ENCODE measurements around a stretch of chr1.

- PRO-cap, result no peak
Observed at GRCh38 chr1:21775394-21775875, 7.5 kb downstream of the USP48 start.

DNA sequence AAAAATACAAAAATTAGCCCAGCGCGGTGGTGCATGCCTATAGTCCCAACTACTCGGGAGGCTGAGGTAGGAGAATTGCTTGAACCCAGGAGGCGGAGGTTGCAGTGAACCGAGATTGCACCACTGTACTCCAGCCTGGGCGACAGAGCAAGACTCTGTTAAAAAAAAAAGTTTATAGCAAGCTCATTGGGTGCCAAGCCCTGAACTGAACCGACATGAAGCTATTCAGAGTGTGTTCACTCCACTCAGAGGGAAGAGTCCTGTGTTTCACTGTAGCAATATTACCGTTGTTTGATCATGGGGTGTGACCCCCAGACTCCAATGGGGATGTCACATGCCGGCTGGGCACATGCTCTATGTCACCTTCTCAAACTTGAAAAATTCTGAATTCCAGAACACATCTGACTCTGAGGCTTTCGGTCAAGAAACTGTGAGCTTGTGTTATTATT lies 36.4 kb downstream of the HSPG2 start:
- PRO-cap, result no peak

DNA sequence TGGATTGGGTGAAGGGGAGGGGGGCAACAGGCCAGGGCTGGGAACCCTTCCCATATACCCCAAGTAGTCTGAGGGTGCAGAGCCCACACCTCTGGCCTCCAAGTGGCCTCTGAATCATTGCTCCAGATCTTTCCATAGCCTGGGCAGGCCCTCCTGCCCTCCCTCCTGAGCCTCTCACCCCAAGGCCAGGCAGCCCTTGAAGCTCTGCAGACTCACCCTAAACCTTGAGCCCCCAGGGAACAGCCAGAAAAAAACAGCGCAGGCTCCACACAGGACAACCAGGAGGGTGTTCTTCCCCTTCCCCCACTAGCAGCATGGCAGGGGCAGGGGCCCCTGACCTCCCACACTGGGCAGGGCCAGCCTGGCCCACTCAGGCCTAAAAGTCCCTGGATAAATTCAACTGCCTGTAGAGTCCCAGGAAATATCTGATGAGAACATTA lies 5.5 kb downstream of the HSPG2 start:
- PRO-cap, result no peak

- PRO-cap, result unidirectional peak, plus-strand start at chr1:21935991; bidirectional peak, plus-strand start at chr1:21936570, minus-strand start at chr1:21936440
Observed at GRCh38 chr1:21935427-21936509, 1.3 kb downstream of the HSPG2 start.

DNA sequence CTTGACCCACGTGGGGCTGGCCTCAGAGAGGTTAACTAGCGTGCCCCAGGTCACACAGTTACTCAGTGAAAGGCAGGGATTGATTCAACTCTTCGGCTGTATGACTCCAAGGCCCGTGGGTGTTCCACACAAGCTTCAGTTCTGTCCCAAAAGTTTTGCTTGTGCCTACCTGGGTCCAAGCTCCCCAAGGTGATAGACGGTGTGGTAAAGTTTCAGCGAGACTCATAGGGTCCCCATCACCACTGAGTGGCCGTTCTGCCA lies 670 bp downstream of the HSPG2 start:
- PRO-cap, result bidirectional peak, plus-strand start at position 61 of the sequence, minus-strand start outside the sequence

DNA sequence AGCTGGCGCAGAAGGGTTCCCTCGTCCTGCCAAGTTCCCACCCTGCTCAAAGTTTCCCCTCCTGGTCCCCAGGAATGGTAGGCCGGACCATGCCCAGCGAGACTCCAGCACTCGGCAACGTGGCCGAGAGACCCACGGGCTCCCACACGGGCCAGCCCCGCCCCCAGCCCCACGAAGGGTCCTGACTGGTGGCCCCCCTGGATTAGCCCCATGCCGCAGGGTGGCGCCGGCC lies 423 bp downstream of the HSPG2 start:
- PRO-cap, result no peak

DNA sequence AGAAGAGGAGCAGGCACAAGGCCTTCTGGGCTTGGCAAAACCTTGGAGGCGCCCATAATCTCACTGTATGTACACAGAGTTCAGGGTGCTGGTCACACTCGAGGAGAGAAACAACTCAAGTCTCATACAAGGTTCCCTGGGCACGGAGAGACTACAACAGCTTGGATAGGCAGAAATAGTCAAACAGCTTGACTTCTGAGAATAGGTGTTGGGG lies 3.1 kb upstream of the HSPG2 start:
- PRO-cap, result no peak

GRCh38 chr1:22030252-22030736 lies 22.2 kb upstream of the CDC42 start:
- PRO-cap, result no peak

- PRO-cap, result no peak
Observed at GRCh38 chr1:22339136-22339773, 112.4 kb upstream of the ZBTB40 start.

DNA sequence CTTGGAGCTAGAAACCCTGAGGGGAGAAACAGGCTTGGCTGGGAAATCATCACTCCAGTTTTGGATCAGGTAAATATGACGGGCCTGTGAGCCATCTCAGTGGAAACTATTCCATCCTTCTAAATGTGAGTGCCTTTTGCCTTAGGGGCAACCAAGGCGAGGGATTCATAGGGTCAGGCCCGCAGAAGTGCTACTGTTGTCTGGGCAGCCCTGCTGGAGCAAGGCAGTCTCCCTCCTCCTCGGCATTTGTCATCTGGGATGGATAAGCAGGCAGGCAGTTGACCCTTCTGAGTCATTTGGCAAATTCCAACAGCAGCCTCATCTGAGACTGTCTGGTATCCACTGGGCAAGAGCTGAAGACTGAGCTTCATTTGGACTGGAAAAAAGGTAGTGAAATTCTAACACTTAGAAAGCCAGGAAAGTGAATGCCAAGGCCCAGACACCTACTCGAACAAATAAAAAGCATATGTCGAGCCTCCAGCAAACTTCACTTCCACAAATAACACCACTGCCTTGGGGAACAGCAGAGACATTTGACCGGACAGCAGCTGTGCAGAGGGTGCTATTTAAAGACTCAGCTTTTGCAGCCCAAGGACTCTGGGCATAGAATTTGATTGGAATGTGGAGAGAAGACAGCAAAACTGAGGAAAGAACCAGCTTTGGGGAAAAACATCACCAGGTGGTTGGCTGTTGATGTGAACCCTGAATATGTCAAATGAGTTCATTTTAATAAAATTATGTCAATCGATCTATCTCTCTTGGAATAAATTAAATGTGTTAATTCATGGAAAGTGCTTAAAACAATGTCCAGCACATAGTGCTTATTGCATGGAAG lies 3.9 kb upstream of the ZBTB40 start:
- PRO-cap, result no peak

DNA sequence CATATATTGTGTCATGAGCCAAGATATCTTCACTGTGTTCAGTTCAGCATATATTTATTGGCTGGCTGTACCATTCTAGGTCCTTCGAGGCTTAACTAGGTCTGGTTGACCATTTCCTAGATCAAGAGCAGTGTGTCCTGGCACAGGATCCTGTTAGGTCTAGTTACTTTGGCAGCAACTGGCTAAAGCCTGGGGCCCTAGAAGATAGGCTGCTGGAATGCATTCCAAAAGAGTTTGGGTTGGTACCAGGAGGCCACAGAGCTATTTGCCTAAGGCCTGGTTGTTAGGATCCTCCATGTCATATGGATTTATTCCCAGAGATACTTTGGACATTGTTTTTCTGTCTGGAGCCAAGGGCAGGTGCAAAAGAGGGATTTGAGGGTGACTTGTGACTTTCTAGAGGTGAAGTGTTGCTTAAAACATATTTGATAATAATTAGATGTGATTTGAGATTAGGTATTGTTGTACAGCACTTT lies 21.1 kb downstream of the ZBTB40 start:
- PRO-cap, result no peak

GRCh38 chr1:22537084-22537283 lies 26.3 kb upstream of the EPHA8 start:
- PRO-cap, result no peak

GRCh38 chr1:22637370-22637780 lies 947 bp downstream of the C1QA start:
- PRO-cap, result no peak

DNA sequence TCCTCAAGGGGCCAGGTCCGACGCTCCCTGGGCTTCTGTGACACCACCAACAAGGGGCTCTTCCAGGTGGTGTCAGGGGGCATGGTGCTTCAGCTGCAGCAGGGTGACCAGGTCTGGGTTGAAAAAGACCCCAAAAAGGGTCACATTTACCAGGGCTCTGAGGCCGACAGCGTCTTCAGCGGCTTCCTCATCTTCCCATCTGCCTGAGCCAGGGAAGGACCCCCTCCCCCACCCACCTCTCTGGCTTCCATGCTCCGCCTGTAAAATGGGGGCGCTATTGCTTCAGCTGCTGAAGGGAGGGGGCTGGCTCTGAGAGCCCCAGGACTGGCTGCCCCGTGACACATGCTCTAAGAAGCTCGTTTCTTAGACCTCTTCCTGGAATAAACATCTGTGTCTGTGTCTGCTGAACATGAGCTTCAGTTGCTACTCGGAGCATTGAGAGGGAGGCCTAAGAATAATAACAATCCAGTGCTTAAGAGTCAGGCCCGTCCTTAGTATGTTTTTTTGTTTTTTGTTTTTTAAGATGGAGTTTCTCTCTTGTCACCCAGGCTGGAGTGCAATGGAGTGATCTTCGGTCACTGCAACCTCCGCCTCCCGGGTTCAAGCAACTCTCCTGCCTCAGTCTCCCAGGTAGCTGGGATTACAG lies 2.9 kb downstream of the C1QA start:
- PRO-cap, result no peak

- PRO-cap, result no peak
Observed at GRCh38 chr1:22829824-22830769, 119.5 kb downstream of the EPHB2 start.

DNA sequence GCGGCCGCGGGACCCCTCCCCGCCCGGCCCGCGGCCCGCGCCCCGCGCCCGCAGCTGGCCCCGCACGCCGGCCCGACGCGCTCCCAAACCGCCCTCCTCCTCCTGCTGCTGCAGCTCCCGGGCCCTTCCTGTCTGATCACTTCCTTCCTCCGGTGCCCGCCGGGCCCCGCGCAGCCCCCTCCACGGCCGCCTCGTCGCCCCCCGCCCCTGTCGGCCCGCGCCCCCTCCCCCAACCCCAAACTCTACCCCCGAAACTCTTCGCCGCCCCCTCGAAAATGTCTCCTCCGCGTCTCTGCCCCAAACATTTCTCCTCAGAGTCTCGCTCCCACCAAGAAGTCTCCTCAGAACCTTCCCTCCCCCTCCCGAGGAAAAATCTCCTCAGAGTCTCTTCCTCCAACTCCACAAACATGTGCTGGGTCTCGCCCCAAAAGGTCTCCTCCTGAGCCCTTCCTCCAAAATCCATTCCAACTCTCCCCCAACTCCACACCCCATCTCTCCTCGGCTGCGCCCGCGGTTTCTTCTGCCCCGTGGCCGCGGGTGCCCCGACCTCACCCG lies 49.1 kb downstream of the HTR1D start:
- PRO-cap, result no peak

DNA sequence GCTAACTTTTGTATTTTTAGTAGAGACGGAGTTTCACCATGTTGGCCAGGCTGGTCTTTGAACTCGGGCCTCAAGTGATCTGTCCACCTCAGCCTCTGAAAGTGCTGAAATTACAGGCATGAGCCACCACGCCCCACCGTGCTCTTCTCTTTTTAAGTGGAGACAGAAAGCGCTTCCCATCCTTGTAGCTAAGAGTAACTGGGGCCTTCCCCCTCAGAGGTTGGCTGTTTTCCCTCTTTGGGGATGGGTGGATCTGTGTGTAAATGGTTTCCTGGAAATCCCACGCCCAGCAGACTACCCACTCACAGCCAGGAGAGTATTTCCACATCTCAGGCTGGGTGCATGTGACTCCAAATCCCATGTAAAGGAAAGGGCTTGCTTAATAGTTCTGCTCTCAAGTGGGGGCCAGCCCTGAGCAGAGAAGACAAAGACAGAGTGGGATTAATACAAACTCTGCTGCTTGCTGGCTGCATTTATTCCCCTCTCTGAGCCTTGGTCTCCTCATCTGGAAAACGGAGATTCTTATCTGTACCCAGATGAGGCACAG lies 19.6 kb upstream of the TCEA3 start:
- PRO-cap, result no peak

- PRO-cap, result no peak
Observed at GRCh38 chr1:23533046-23533501, 2.0 kb upstream of the E2F2 start.

- PRO-cap, result no peak
Observed at GRCh38 chr1:23561083-23561543, 1.8 kb upstream of the ID3 start.

DNA sequence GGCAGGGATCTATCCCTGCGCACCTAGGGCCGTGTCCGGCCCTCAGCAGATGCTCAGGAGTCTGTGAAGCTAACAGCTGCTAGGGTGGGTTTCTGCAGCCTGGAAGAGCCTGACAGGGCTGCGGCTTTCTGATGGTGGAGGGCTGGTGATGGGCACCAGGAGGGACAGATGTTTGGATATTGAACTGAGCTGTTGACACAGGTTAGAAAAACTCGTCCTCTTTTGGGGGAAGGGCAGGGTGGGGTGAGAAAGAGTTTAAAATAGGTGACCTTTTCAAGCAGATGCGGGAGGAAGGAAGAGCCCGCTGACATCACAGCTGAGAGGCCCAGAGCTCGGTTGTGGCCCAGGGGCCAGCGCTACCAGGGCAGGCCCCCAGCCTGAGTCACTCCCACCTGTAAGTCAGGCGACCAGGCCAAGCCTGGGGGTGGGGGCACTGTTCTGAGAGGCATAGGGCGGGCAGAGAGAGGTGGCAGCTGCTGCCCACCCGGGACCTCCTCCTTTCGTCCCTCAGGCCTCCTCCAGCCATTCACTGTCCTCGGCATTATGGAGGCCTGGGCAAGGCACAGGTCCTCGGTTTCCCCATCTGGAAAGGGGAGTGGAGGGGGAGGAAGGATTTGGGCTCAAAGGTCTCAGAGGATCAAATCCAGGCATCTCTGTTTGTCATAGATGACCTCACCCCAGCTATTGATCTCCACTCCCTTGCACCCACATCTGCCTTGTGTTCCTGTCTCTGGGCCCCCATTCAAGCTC lies 32.3 kb upstream of the ID3 start:
- PRO-cap, result no peak

All from ascending aorta (tissue), 1 donor.